Mesenteric fat pad (tissue), 1 donor: Measurements from ENCODE around the genes HUWE1, FAM104B and MSN.

DNA sequence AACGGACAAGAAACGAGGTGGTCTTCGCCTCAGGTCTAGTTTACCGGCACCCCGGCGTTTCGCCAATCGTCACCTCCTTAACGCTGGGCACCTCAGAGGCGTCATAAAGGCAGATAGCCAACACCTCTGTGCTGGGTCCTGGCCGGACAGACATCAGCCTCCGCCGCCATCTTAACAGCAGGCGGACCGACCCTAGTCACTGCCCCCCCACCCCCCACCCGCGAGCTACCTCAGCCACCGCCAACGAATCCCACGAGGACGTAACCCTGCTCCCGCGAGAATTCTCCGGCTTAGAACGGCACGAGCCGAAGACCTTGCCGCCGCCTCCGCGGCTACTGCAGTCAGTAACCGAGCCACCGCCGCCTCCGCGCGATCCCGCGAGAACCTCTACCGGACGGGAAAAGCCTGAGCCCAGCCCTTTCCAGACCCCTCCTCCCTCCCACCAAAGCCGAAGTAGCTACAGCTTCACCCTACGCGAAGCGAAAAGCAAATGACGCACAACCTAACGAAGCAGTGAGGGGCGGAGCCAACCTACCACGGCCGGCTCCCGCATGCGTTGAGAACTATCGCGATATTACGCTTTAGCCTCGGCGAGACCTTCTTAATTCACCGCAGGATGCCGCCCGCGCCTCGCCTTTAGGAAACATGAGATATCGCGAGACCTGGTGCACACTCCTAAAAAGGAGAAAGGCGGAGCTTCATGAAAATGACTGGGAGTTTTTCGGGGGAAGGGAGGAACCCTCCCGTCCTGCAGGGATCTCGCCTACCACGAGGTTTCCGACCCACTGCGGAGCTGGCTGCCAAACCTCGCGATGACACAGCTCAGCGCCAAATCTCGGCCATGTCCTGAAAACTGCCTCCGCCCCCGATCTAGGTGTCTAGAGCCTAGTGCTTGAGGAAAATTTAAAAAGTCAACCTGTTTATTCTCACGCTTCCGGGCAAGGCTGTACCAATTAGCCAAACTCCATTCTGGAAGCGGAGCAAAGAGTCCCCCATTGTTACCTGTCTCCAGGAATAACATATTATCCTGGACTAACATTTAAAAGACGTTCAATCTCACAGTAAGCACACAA lies 2.5 kb downstream of the HUWE1 start:
- PRO-cap: unidirectional peak, minus-strand start at position 385 of the sequence

DNA sequence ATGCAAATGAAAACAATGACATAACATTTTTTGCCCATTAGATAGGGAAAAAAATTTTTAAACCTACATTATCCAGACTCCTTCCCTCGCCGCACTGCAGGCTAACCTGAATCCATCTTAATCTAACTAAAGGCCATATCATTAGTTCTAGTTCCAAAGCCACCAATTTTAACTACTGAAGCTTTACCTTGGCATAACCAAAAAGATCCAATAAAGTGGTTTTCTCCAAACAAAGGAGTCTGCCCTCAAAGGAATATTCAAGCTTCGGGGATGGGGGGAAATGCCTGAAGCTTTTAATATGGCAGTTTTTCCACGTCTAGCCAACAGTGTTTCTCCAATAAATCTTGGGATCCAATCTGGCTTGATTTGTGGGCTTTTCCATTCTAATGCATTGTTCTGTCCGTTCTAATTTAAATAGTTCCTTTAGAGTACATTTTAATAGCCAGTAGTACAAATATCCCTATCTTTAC lies 1.8 kb downstream of the HUWE1 start:
- PRO-cap: no peak

DNA sequence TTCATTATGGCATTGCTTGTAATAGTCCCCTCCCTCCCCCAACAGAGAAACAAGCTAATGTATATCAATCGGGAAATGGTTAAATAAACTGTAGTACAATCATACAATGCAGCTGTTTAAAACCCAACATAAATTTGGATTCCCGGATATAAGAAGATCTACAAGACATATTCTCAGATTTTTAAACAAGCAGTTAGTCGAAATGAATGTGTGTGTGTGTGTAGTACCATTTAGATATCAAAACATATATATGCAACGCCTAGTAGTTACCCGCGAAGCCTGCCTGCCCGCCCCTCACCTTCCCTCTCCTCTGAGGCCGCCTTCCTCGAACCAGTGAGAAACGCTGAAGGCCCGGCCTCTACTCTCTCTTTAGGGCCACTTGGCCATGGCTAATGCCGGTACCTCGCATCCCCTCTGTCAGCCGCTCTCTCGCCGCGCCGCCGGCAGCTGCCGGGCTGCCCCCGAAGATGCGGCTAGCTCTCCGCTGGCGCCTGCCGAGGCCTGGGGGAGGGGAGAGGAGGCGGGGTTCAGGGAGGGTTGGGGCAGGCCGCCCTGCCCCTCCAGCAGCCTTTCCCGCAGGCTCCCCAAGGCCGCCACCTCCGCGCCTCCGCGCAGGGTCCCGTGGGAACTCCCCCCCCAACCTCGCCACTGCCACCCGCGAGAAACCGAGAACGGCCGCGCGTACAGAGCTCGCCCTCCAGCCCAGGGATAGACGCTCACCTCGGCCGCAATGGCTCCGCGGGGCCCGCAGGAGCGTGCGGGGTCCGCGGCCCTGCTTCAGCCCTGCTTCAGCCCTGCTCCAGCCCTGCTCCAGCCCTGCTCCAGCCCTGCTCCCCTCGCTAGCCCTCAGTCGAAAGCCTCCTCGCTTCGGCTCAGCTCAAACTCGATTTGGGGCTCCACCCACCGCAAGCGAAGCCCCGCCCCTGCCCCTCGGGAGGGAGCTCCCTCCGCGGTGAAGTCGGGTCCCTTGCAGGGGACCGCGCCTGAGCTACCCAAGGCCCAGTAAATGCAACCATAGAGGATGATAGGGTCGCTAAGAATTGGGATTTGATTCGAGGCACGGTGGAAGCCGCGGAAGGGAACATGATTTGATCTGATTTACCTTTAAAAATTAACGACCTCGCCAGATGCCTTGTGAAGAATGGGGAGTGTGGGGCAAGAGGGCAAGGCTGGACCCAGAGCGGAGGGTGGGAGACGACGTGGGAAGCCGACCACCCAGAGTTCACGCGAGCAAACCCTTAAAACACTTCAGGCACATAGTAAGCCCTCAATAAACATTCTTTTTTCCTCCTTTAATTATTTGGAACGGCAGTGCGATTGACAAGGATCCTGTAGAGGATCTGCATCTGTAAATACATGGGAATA lies at the start of gene HUWE1:
TSS of gene HUWE1 (minus strand) at position 852 of the 1,365 bp plus-strand sequence.
- PRO-cap: no peak

DNA sequence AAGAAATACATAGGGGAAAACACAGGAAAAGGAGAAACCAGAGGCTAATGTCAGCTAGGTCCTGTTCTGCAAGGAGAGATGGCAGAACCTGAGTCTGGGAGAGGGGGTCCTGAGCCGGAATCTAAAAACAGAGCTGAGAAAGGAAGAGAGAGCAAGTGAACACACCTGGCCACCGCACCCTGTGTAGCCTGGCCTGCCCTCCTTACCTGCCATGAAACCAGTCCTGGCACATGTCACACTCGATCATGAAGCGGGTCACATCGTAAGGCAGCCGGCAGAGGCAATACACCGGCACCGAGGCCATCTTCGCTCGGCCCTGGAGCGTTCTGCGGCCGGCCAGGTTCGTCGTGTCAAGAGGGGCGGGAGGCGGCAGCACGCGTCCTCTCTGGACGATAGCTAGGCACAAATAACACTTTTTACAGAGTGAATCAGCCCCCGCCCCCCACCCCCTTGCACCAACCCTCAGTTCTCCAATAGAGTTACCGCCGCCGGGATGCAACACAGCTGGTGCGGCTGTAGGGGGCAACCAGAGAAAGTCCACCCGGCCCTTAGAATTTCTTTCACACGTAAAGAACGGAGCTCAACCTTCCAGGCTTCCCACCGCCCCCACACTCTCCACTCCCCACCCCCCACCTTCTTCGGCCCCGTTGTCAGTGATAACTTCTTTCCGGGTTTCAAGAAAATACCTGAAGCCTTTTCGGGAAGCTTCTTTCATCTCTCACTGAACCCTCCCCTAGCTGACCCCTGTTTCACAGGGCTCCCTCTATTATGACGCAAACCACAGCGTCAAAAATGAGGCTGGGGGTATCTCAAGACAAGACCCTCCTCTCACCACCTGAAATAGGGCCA lies 1.6 kb downstream of the PHF8 start:
- PRO-cap: no peak

DNA sequence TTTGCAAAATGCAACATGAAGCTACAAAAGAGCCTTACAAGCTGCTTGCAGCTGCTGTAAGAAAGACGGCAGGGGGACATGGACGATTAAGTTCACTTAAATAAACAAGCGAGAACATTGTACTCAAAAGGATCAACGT lies 1.2 kb upstream of the PHF8 start:
- PRO-cap: no peak

GRCh38 chrX:54994613-54995507 lies 872 bp upstream of the PFKFB1 start:
- PRO-cap: no peak

DNA sequence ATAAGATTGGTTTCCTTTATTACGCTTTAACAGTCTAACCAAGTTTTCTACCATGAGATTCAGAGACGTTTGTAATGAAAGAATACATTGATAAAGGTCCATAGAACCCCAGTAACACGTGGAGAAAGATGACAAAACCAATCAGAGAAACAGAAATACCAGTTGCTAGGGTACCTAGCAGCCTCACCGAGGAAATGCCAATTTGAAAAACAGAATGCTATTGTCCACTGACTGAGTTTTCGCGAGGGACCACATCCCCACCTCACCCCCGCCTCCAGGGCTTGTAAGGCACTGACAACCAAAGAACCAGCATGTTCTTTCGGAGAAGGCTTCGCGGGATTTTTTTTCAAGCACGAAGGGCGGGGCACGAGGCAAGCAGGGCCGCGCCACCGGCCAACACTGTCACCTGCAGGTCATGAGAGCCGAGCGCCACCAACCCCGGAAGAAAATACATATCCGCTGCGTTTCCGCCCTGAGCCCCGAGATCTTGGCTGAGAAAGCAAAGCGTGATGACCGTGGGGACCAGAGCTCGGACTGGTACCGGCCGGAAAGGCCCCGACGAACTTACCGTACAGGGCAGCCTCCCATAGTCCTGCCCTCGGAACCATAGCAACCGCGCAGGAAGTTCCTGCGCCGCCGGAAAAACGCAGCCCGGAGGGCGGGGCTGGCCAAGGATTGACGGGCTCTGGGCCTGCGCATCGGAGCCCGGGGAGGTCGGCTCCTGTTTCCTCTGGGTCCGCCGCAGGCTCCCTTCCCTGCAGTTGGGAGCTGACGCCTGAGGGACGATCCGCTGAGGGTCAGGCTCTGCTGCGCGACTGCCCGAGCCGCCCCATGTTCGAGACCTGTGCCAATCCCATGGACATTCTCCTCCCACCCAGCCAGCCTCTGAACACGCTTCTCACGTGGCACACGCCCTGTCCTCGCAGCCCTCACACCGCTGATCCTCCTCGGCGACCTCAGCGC lies at the start of gene FAM104B:
TSS of gene FAM104B (minus strand) at position 617 of the 963 bp plus-strand sequence.
- PRO-cap: bidirectional peak, plus-strand start at position 742 of the sequence, minus-strand start at position 539 of the sequence

DNA sequence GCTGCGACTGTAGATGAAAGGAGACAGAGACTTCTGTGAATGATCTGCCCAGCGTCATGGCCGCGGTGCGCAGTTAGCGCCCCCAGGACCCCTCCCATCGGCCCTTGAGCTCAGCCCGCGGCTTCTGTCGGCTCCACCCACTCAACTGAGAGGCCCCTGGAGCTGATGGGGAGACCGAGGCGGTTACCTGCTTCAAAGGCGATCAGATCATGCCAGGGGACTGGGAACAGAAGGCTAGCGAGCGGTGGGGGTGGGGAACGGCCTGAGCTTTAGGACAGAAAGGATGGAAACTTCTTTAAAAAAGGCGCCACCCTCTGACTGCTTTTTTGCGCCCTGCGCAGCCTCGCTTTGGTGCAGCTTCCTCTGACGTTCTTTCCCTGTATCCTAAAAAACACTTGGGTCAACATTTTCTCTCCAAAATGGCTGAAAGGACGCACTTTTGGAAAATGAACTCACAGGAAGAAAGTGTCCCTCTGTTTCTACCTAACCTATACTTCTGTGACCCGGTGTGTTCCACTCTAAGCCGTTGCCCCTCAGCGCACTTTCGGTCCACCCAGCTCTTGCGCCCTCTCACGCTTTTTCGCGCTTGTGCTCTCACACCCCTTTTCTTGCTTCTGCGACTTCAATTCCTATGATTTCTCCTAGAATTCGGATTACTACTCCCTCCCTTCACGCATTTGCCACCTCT lies 522 bp downstream of the USP51 start:
- PRO-cap: no peak

GRCh38 chrX:55668299-55668587 lies 45.0 kb downstream of the FOXR2 start:
- PRO-cap: no peak

DNA sequence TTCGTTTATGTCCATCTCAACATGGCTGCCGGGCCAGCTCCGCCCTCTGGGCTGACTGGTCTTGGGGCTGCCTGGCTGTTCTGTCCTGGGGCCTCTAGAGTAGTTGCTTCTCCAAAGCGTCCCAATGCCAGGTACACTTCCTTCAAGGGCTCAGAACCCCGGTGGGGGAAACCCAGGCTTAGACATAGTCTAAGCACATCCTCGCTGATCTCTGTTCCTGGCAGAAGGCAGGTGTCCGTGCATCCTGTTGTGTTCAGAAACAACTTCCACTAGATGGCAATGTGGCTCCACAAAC lies 35.2 kb downstream of the NBDY start:
- PRO-cap: no peak

GRCh38 chrX:57088875-57089408 lies 32.4 kb downstream of the SPIN2B start:
- PRO-cap: no peak

DNA sequence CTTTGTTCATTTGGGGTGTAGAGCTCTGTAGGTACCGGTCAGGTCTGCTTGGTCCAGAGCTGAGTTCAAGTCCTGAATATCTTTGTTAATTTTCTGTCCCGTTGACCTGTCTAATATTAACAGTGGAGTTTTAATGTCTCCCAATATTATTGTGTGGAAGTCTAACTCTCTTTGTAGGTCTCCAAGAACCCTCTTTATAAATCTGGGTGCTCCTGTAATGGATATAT lies 387.1 kb downstream of the SPIN4 start:
- PRO-cap: no peak

DNA sequence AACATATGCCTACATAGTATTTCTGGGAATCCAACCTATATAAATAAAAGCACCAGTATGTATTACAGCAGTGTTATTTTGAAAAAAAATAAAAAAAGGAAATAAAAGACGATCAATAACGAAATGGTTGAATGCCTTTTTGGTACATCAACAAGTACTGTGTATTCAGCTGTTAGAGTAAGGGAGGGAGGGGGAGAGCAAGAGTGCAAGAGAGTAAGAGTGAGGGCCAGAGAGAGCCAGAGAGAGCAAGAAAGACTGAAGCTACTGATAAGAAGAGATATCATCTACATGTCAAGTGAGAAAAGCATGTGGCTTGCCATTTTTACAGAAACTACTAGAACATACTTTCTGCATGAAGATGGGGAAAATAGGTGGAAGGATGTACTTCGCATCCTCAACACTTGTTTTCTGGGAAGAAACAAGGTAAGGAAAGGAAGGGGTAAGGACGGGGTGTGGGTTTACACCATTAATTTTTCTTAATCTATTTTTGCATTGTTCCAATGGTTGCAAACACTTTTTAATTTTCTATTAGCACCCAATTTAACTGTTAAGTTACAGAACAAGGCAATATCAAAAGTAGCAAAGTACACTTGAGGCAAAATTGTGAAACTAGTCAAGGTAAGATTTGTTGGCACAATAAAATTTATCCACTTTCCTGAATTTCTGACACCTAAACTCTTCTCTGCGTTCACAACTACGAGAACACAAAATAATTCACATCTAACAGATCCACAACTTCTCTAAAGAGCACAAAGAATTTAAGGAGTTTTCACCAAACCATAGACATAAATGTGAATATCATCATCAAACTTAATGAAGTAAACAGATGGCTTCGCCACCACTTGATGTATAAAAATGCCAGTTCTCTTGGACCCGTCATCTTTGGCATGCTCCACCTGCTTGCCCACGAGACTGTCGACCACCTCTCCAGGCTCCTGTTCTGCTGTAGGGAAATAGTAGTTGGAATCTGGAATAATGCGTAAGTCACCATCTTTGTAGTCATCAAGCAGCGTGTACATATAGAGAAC lies 1.5 kb downstream of the SPIN4 start:
- PRO-cap: no peak

- PRO-cap: no peak
Measured at GRCh38 chrX:63555655-63556299, 204.6 kb upstream of the SPIN4 start.

DNA sequence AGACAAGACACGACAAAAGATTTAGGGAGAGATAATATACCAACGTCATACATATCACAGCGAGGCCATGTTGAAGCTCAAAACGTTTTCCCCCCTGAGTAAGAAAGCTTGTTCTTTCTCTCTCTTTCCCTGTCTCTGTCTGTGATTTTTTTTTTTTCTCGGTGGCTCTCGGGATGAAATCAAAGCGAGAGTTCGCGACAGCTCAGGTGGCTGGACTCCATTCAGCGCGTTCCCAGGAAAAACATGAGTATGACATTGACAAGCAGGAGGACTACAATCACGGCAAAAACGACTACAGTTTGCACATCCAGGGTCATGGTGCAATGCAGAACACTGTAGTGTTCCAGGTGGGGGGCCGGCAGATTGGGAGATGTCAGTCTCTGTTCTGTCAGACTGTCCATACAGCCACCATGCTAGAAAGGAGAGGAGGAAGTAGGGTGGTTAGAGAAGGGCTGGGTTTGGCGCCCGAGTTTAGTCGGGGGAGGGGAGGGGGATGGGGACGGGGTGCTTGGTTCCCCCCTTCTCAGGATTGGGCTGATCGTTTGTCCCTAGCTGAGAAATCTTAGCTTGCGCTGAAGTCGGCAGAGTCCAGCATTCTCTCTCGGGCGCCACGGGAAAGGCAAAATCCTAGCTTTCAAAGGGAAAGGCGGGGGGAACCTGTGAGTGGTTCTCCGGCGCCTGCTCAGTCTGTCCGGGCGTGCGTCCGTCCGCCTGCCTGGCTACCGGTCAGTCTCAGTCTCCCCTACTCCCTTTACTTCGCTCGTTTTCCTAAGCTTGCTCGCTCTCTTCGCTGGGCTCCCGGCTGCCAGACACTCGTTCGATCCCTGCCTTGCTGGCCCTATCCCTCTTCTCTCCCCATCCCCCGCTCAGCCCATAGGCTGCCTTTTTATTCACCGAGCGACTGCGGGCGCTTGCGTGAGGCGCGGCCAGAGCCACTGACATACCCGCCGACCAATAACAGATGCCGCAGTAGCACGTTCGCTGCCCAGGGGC lies 30.5 kb downstream of the ARHGEF9 start:
- PRO-cap: unidirectional peak, minus-strand start at position 815 of the sequence; unidirectional peak, minus-strand start at position 859 of the sequence

- PRO-cap: no peak
Measured at GRCh38 chrX:65232465-65232976, 197.9 kb downstream of the ZC3H12B start.

DNA sequence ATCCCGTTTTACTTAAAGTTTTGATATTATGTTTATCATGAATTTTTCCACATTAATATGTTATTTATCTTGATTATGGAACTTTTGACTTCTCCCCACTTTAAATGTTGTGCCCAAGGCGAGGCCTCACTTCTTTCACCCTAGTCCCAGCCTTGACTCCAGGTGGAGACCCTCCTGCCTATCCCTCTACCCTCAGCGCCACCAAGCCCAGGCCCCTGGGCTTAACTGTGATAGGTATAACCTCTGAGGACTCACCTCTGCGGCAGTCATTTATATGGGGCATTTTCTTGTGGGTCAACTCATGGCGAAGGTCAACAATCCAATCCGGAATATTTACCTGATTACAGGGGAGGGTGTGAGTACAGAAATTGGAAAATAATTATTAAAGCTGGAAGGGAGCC lies 3.5 kb downstream of the LAS1L start:
- PRO-cap: no peak

DNA sequence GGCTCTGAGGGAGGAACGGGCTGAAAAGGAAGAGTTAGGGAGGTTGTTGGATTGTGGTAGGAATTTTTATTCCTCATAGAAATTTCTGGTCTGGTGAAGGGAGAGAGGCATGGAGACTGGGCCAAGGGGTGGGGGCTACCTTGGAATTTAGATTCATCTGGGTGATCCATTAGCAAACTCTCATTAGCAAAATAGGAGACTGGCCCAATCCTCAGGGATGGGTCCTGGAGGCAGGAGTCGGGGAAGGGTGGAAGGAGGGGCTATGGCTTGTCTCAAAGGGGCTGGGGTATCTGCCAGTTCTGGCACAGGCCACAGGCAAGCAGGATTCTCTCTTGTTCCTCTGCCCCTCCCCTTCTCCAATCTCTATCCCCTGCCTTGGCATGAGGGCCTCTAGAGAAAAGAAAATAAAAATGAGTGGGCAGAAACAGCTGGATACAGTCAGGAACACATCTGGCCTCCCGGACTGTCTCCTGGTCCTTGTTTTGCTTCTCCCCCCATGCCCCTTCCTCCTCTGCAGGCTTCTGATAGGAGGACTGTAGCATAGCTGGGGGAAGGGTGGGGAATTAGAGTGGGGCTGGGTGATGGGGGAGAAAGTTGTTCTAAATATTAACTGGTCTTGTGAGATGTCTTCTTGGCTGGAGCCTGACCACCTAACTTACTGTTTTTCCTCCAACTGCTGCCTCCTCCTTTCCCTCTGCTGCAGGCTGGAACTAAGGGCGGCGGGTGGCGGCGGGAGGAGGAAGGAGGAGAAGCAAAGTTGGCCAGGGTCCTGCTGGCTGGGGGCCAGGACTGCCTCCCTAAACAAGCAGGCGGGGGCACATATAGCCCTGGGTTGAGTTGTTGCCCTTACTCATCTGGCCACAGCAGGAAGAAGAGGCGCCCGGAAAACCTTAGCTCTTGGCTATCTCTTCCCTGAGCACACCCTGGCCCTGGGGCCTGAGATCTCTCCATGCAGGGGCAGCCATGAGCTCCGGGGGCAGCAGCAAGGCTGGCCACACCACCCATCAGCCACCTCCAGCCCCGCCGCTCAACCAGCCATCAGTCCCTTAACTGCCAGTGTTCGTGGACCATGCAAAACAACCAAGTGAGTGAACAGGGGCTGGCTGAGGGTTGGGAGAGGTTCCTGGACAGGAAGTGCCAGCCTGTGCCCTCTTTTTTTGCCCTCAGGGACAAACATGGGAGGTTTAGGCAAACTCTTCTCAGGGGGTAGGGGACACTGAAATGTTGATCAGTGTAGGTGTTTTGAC lies 53.4 kb upstream of the LAS1L start:
- PRO-cap: no peak

GRCh38 chrX:65619892-65620612 lies 47.4 kb upstream of the MSN start:
- PRO-cap: no peak

GRCh38 chrX:65667259-65668188 lies at the start of gene MSN:
Gene MSN (plus strand): TSS chrX:65667654.
- PRO-cap: bidirectional peak, plus-strand start at chrX:65667654, minus-strand start at chrX:65667554